ENCODE data around the gene NPL.

DNA sequence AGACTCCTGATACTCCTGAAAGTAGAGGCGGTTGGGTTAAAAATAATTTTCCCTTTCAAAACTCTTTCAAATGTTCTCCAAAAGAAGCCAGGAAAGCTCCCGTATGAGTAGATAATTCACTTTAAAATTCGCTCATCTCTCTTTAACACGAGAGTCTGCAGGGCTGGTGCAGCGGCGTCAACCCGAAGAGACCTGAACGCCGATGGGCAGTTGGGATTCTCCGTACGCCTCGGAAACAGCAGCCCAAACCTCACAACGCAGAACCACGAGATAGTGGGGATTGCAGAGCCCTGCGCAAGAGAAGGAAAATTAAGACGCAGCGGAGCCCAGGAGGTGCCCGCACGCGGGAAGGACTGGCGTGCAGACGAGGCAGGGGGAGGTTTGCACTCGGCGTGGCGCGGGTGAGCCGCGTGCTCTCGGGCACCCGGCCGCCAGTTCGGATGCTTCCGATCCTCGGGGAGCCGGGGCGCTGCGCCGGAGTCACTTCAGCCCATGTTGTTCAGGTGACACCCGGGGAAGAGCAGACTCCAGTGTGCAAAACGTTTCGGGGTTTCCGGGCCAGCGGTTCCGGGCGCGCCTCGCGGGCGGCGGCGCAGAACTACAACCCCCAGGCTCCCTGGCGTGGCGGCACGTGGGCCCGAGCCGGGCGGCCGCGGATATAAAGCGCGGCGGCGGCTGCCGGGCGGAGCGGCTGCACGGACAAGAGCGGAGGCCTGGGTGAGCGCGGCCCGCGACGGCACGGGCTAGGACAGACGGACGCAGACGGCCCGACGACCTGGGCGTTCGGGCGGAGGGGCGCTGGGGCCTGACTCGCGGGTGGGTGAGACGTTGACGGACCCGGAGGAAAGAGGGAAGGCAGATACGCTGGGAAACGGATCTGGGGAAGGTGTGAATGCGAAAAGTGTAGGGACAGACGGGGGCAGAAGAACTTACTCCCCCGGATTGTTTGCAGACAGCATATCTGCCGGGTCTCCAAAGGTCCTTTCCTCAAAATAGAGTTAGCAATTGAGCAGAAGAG, at the start of gene NPL:
TSS of gene NPL (plus strand) at position 685 of the 1,018 bp plus-strand sequence.
- PRO-cap, 4 experiments, result peak in 4 of 4 experiments; most common plus-strand start position 688 of the sequence (in 4); most common minus-strand start position 532 of the sequence (in 2)
- RAMPAGE, long total RNA, 2 experiments, result start-site peak on the plus strand in 2 of 2 experiments, centred at position 683 of the sequence, 20 to 120 reads per replicate
- RRBS, result 1% methylated on average over 29 of the region's 94 CpGs

- PRO-cap, 4 experiments, result no peak in any of the 4 experiments
- RAMPAGE, long total RNA, 2 experiments, result no peak in any of the 2 experiments
- RRBS, result no CpG with 5 or more reads among the region's 7 CpGs
Measured at GRCh38 chr1:182795476-182796012, 6.0 kb downstream of the NPL start.

DNA sequence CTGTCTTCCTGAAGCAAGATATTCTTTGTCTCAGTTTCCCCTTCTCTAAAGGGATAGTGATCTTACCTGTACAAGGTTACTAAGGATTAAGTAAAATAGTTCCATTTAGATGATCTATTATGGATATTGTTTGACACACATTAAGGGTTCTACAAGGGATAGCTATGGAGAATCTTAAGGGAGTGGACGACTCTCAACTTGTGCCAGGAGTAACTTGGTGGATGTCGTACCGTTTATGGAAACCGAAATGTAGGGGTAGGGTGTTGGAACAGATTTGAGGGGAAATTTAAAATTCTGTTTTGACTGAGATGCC, 1.4 kb downstream of the DHX9 start:
- PRO-cap, 4 experiments, result no peak in any of the 4 experiments
- RAMPAGE, long total RNA, 2 experiments, result no peak in any of the 2 experiments
- RRBS, result no CpG with 5 or more reads among the region's 4 CpGs

GRCh38 chr1:182876773-182877205, 37.6 kb downstream of the DHX9 start:
- PRO-cap, 4 experiments, result no peak in any of the 4 experiments
- RAMPAGE, long total RNA, 2 experiments, result start-site peak on the plus strand in 1 of 2 experiments, at chr1:182876875-182876881 at its widest, 28 reads per replicate
- RRBS, result no CpG with 5 or more reads among the region's 2 CpGs

DNA sequence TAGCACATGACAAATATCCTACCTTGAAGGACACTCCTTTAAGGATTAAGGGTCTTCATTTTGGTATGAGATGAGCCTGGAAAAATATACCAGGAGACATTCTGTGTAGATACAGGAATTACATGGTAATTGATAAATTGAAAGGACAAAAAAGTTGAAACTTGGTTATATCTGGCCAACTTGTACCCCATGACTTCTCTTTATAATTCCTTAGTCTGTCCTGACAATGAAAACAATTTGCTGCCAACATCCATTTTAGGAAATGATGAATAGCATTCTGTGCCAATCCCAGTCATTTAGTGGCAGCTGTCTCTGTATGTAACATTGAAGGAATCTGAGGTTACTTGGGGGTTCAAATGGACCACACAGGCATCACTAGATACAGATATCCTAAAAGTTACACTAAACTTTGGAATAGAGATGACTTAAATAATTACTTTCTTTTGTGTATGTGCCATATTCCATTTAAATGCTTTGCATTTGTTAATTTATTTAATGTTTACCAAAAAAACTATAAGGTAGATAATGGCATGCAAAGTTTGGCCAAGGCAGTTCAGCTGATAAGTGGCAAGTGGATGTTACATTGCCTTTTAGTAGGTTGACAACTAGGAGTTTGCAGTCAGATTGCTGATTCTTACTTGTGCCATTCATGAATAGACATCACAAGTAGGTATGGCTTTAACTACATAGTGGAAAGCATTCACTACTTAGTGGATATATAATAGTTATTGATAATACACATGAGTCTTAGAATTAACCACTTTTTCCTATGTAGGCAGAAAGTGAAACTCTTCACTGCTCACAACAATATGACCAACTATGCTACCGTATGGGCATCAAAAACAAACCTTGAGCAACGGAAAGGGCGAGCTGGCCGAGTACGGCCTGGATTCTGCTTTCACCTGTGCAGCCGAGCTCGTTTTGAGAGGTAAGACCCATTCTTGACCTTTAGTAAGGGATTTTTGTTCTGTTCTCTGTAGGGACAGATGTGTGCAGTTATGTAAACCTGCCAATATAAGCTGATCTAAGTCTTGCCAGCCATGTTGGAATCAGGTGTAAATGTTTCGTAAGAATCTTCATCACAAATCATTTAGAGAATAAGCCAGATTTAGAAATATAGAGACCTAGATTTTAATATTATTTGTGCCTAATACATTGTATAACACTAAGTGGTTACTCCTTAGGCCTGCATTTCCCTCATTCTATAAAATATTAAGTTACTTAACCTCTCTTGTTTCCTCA, 38.5 kb downstream of the DHX9 start:
- PRO-cap, 4 experiments, result no peak in any of the 4 experiments
- RAMPAGE, long total RNA, 2 experiments, result no peak in any of the 2 experiments
- RRBS, result no CpG with 5 or more reads among the region's 8 CpGs

GRCh38 chr1:182878749-182879584, 39.8 kb downstream of the DHX9 start:
- PRO-cap, 4 experiments, result no peak in any of the 4 experiments
- RAMPAGE, long total RNA, 2 experiments, result no peak in any of the 2 experiments
- RRBS, result no CpG with 5 or more reads among the region's 9 CpGs

- PRO-cap, 4 experiments, result no peak in any of the 4 experiments
- RAMPAGE, long total RNA, 2 experiments, result no peak in any of the 2 experiments
- RRBS, result no CpG with 5 or more reads among the region's 1 CpG
Measured at GRCh38 chr1:182887919-182888435, 48.8 kb downstream of the DHX9 start.

DNA sequence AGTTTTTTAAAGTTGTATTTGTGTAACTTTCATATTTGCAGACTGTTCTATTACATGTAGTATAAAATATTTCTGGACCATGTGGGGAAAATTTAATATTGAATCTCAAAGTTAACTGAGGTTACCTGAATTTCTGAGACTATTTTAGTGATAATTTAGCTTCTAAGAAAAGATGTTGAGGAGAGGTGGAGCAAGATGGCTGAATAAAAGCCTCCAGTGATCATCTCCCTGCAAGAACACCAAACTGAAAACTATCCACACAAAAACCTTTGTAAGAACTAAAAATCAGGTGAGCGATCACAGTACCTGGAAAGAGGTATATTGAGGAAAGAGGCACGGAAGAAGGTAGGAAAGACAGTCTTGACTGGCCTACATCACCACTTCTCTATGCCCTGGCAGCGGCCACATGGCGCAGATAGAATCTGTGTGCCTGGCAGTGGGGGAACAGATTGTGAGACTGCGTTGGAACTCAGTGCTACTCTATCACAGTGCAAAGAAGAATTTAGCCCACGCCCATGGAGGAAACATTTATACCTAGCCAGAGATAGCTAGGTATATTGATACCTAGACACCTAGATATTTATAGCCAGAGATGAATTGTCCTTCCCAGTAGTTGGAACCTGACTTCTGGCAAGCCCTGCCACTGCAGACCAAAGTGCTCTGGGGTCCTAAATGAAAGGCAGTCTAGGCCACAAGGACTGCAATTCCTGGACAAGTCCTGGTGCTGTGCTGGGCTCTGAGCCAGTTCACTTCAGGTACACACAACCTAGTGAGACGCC, 51.7 kb downstream of the DHX9 start:
- PRO-cap, 4 experiments, result no peak in any of the 4 experiments
- RAMPAGE, long total RNA, 2 experiments, result no peak in any of the 2 experiments
- RRBS, result no CpG with 5 or more reads among the region's 7 CpGs

- PRO-cap, 4 experiments, result no peak in any of the 4 experiments
- RAMPAGE, long total RNA, 2 experiments, result start-site peak on the plus strand in 1 of 2 experiments, at chr1:183030011-183030084 at its widest, 5 reads per replicate
- RRBS, result no CpG with 5 or more reads among the region's 6 CpGs
Measured at GRCh38 chr1:183029314-183030513, 6.5 kb downstream of the LAMC1 start.

DNA sequence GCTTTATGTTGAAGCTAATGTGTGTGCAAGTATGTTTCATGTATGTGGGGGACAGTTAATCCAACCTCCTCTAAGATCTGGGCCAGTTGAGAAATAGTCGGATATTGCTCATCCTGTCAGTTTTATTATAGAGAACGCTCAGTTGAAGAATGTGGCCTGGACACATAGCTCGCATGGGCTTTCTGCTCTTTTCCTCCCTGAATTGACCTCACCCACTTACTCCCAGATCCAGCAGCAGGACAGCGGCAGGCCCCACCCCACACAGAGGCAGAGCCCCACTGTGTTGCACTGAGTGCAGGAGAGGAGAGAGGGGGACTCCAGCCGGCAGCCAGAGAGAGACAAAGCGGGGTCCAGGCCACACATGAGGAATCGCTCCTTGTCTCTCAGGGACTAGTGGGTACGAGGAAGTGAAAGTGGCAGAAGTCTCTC, 78.6 kb downstream of the LAMC1 start:
- PRO-cap, 4 experiments, result no peak in any of the 4 experiments
- RAMPAGE, long total RNA, 2 experiments, result no peak in any of the 2 experiments
- RRBS, result no CpG with 5 or more reads among the region's 8 CpGs

GRCh38 chr1:183209585-183210004, 23.5 kb downstream of the LAMC2 start:
- PRO-cap, 4 experiments, result no peak in any of the 4 experiments
- RAMPAGE, long total RNA, 2 experiments, result no peak in any of the 2 experiments

- PRO-cap, 4 experiments, result no peak in any of the 4 experiments
- RAMPAGE, long total RNA, 2 experiments, result no peak in any of the 2 experiments
- RRBS, result no CpG with 5 or more reads among the region's 3 CpGs
Measured at GRCh38 chr1:183242806-183243083, 56.7 kb downstream of the LAMC2 start.

DNA sequence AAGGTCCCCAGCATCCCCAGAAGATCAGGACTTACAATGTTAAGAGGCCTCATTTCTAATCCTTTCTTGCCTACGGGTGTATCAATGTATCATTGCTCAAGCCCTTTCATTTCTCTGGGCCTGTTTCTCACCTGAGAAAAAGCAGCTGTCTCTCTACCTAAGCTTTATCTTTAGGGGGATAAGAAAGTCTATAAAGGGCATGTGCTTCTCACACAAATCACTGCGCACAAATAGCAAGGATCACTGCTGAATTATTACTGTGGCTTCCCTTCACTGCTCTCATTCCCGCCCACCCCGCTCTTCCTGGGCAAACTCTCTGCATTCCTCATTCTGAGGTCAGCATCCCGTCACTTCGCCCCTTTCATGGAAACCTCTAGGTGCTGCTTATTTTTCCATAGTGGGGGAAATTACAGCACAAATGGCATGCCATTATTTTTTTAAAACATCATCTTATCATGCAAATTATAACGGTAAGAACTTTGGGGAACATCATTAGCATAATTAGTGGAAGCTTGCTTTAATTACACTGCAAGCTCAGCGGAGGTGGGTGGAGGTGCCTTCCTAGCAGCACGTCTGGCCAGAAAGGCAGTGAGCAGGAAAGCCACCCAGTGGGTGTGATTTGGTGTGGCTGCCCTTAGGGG, 105.7 kb downstream of the LAMC2 start:
- PRO-cap, 4 experiments, result peak in 3 of 4 experiments; most common plus-strand start position 328 of the sequence (in 2); most common minus-strand start position 281 of the sequence (in 2)
- RAMPAGE, long total RNA, 2 experiments, result no peak in any of the 2 experiments
- RRBS, result no CpG with 5 or more reads among the region's 9 CpGs

GRCh38 chr1:183433691-183434167, 15.5 kb upstream of the NMNAT2 start:
- PRO-cap, 4 experiments, result no peak in any of the 4 experiments
- RAMPAGE, long total RNA, 2 experiments, result no peak in any of the 2 experiments
- RRBS, result no CpG with 5 or more reads among the region's 1 CpG

DNA sequence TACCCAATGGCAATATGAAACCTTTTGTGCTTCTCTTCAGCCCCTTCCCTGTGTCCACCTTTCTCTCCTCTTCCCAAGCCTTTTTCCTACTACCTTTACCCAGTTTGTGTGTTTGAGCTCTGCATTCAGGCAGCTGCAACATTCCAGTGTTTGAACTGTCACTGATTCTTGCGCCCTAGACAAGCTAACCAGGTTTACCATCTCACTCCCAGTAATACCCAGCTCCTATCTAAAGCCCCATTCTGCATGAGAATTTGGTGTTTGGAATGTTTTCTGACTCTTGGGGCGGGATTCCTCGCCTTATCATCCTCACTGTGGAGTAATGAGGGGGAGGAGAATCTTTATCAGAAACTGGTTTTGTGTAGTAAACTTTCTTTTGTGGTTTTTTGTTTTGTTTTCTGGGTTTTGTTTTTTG, 36.5 kb downstream of the NCF2 start:
- PRO-cap, 4 experiments, result no peak in any of the 4 experiments
- RAMPAGE, long total RNA, 2 experiments, result no peak in any of the 2 experiments
- RRBS, result no CpG with 5 or more reads among the region's 3 CpGs

DNA sequence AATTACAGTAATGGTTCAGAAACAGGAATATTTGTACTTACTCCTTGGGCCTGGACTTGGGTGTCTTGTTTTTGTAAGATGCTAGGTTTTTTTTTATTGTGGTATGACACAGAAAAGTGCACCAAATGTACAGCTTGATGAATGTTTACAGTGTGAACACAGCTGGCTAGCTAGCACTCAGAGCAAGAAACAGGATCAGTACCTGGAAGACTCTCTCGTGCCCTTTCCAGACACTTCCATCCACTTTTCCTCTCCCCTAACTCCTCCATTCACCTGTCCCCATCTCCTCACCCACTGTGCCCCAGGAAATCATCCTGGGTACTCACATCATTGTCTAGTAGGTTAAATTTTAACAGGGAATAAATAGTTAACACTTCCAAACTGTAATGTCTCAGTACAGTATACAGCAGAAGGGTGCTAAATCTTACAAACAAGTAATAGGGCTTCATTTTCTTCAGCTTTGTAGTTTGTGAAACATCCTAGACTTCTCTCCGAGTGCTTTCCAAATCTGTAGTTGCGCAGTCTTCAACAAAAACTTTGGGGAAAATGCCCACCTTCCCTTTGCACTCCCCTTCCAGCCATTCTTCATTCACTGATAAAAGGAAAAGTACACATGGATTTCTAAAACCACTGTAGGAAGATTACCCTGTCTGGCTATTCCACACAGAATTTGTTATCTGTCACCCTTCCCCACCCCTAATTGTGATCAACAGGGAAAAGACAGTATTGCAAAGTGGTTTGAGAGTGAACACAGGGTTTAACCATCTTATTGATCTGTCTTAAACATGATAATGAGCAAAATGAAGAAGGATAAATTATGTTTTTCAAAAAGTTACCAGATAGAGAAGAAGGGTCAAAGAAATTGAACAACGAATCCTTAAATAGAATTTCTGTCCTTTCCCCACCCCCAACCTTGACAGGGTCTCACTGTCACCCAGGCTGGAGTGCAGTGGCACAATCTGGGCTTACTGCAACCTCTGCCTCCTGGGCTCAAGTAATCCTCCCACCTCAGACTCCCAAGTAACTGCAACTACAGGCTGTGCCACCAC, 34.3 kb downstream of the NCF2 start:
- PRO-cap, 4 experiments, result no peak in any of the 4 experiments
- RAMPAGE, long total RNA, 2 experiments, result start-site peak on the minus strand in 1 of 2 experiments, centred at position 391 of the sequence, 15 reads per replicate
- RRBS, result no CpG with 5 or more reads among the region's 4 CpGs

DNA sequence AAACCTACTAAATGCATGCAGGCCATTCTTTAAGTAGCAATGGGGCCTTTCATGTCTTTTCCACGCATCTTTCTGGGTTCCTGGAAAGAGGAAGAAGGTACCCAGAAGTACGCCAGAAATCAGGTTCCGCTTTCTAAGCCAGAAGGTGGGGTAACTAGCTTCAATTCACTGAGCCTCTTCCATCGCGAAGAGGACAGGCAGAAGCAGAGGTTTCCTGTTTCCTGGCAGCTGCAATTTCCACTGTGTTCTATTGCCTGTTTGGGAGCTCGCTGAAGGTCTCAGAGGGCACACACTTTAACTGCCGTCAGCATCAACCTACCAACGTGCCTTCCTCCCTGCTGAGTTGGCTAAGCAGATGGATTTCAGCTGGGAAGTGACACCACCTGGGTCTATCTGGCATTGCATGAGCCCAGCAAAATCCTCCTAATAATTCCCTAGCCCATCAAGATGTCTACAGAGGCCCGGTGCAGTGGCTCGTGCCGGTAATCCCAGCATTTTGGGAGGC, 10.0 kb downstream of the NCF2 start:
- PRO-cap, 4 experiments, result no peak in any of the 4 experiments
- RAMPAGE, long total RNA, 2 experiments, result no peak in any of the 2 experiments
- RRBS, result no CpG with 5 or more reads among the region's 11 CpGs

- PRO-cap, 4 experiments, result peak in 1 of 4 experiments; most common plus-strand start chr1:183619517 (in 1)
- RAMPAGE, long total RNA, 2 experiments, result no peak in any of the 2 experiments
- RRBS, result no CpG with 5 or more reads among the region's 5 CpGs
Measured at GRCh38 chr1:183619243-183619754, 16.3 kb downstream of the ARPC5 start.

GRCh38 chr1:183652559-183652992, 540 bp downstream of the APOBEC4 start:
- PRO-cap, 4 experiments, result no peak in any of the 4 experiments
- RAMPAGE, long total RNA, 2 experiments, result no peak in any of the 2 experiments
- RRBS, result no CpG with 5 or more reads among the region's 2 CpGs

- PRO-cap, 4 experiments, result no peak in any of the 4 experiments
- RAMPAGE, long total RNA, 2 experiments, result start-site peak on the plus strand in 1 of 2 experiments, at chr1:183900141-183900200 at its widest, 18 reads per replicate
- RRBS, result no CpG with 5 or more reads among the region's 3 CpGs
Measured at GRCh38 chr1:183900012-183900399, 95.1 kb downstream of the RGL1 start.

All from uterus (tissue), 7 donors.